ENCODE data around the gene WHAMM.

- RRBS = no CpG with 5 or more reads among the region's 1 CpG
Measured at GRCh38 chr15:81032980-81033270, 32.2 kb downstream of the TLNRD1 start.

GRCh38 chr15:81183104-81183529 is 13.6 kb upstream of the IL16 start:
- RRBS = no CpG with 5 or more reads among the region's 7 CpGs

- RRBS = no CpG with 5 or more reads among the region's 3 CpGs
Measured at GRCh38 chr15:81385476-81385836, 11.4 kb upstream of the TMC3 start.

DNA sequence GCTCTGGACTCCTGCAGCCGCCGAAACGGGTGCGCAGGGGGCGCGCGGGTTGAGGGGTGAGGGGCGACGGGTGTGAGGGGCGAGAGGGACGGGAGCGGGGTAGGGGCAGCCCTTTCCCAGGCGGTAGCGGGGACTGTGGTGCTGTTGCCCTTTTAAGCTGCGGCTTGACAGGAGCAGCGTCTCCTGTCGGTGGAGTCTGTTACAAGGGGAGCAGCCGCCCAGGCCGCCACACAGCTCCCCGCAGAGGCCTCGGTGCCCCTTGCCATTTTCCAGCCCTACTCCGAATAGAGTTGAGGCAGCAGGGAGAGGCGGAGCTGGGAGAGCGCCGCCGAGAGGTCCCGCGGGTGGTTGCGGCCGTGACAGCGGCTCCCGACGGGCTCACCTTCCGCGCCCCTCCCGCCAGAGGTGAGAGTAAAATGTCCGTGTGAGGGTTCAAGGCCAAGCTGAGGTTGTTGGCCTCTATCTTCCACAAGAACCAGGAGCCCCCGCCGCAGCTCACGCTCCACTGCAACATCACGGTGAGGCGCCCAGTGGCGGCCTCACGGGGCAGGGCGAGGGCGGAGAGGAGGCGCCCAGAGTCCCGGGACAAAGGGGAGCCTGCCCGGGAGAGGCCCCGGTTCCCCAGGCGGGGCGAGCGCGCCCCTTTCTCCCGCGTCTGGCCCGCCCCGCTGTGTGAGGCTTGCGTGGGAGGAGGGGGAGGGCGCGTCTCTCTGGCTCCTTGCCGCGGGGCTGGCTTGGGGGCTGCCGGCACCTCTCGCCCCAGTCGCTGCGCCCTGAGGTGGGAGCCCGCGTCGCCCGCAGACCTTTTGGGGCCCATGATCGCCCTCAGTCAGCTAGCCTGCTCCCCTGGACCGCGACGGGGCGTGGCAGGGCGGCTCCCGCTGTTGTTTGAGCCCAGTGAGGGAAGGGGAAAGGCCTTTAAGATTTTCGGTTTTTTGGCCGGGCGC is 15.9 kb downstream of the GOLGA6L9 start:
- RRBS = no CpG with 5 or more reads among the region's 81 CpGs

GRCh38 chr15:82536025-82536751 is 4.1 kb downstream of the RPS17 start:
- RRBS = no CpG with 5 or more reads among the region's 6 CpGs

GRCh38 chr15:82538705-82539484 is 1.4 kb downstream of the RPS17 start:
- RRBS = no CpG with 5 or more reads among the region's 18 CpGs

DNA sequence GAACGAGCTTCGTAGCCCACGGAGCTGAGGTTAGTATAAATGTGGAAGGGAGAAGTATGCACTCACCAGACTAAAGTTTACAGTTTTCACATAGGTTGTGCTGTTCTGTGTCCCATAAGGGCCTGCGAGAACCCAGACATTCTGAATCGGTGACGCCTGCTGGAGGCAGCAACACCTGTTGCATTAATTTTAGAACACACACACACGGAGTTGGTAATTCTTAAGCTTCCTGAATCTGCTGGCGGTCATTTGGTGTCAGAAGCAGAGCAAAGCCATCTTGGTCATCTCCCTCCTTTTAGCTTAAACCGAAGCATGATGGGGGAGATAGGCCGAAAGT is 41.1 kb upstream of the AP3B2 start:
- RRBS = no CpG with 5 or more reads among the region's 10 CpGs

GRCh38 chr15:82809485-82809762 is at the start of gene WHAMM:
Gene WHAMM, plus strand, starts transcription at chr15:82809628.
- RRBS = no CpG with 5 or more reads among the region's 20 CpGs

DNA sequence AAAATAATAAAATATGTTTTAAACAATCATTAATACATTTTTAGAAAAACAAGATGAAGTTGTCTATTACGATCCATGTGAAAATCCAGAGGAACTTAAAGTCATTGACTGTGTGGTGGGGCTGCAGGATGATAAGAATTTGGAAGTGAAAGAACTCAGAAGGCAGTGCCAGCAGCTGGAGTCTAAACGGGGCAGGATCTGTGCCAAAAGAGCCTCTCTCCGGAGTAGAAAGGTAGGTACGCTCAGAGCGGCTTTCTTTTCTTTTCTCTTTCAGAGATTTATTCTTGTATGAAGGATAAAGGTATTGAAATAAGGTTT is 13.6 kb downstream of the WHAMM start:
- RRBS = no CpG with 5 or more reads among the region's 5 CpGs

DNA sequence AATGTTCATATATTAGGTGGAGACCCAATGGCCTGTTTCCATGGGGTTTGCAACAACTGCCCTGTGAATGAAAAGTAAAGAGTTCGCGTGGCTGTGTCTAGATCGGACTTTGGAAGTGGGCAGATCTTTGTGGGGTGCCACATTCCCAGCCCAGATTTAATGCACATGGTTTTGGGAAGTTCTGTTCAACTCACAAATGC is 22.5 kb downstream of the WHAMM start:
- RRBS = no CpG with 5 or more reads among the region's 3 CpGs

GRCh38 chr15:82834063-82834581 is 24.7 kb downstream of the WHAMM start:
- RRBS = no CpG with 5 or more reads among the region's 9 CpGs

- RRBS = 90% methylated on average over 1 of the region's 13 CpGs
Measured at GRCh38 chr15:82934445-82935033, 18.0 kb downstream of the HOMER2 start.

- RRBS = 88% methylated on average over 3 of the region's 22 CpGs
Measured at GRCh38 chr15:83108186-83109096, 996 bp downstream of the TM6SF1 start.

DNA sequence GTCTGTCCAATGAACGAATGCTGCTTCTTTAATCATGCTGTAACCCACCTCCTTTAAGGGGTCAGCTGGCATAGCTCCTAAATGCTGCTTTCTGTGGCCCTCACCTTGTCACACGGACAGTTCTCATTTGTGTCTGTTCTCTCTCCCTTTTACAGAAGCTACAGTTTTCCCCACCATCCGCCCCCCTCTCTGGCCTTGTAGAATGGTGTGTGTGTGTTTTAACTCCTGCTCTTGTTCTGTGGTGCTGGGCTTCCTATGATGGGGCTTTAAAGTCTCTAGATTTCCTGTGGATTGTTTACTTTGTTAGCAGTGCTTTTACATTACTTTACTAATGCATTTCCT is 1.2 kb upstream of the HDGFL3 start:
- RRBS = no CpG with 5 or more reads among the region's 3 CpGs

- RRBS = no CpG with 5 or more reads among the region's 8 CpGs
Measured at GRCh38 chr15:83288174-83288939, 3.9 kb upstream of the BNC1 start.

DNA sequence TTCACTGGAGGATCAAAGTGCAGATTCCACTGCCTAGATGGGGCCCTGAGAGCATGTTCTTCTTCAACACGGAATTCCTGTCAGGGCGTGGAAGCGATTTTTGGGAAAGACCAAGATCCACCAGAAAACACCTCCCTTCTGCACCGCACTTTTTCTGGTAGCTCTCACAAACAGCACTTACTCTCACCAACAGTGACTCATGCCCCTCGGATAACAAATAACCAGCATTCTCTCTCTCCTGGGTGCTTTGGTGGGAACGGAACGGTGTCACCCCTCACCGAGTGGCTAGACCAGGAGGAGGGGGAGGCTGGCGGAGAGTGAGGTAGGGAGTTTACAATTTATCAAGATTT is 40.1 kb downstream of the ADAMTSL3 start:
- RRBS = no CpG with 5 or more reads among the region's 9 CpGs

GRCh38 chr15:83819667-83820152 is 165.8 kb downstream of the ADAMTSL3 start:
- RRBS = no CpG with 5 or more reads among the region's 5 CpGs

DNA sequence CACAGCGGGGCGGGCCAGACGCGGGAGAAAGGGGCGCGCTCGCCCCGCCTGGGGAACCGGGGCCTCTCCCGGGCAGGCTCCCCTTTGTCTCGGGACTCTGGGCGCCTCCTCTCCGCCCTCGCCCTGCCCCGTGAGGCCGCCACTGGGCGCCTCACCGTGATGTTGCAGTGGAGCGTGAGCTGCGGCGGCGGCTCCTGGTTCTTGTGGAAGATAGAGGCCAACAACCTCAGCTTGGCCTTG is 179.3 kb upstream of the ZSCAN2 start:
- RRBS = no CpG with 5 or more reads among the region's 22 CpGs

GRCh38 chr15:84541948-84542589 is 58.7 kb upstream of the ZSCAN2 start:
- RRBS = no CpG with 5 or more reads among the region's 3 CpGs

DNA sequence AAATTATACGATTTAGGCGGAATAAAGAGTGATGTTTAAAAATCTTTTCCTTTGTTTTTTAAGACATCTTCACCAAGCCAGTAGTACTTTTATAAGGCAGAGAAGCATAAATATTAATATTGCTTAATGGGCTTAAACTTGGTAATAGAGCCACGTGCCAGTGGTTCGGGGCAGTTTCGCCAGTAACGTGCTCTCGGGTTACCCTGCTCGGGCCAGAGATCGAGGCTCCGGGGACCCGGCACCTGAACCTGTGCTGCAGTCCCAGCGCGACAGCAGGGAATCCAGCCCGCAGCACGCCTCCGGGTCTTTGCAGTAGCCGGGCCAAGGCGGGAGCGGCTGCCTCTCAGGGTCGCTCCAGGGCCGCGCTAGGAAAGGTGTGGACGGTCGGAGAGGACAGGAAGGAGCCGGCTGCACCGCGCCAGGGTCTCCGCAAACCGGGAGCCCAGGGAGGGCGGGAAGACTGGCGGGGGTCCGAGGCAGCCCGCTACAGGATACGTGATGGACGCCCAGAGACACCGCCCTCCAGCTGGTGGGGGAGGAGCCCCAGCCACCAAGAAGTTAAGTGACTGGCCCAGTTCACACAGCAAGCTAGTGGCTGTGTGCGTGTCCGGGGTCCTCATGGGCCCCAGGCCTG is 1.4 kb upstream of the PDE8A start:
- RRBS = 1% methylated on average over 13 of the region's 38 CpGs

Measured in Jurkat, Clone E6-1 (cell line).